Daoy (cell line): ENCODE results near the gene LBH.

GRCh38 chr2:28414581-28414938, 21.9 kb downstream of the FOSL2 start:
- RAMPAGE, long total RNA: no peak

DNA sequence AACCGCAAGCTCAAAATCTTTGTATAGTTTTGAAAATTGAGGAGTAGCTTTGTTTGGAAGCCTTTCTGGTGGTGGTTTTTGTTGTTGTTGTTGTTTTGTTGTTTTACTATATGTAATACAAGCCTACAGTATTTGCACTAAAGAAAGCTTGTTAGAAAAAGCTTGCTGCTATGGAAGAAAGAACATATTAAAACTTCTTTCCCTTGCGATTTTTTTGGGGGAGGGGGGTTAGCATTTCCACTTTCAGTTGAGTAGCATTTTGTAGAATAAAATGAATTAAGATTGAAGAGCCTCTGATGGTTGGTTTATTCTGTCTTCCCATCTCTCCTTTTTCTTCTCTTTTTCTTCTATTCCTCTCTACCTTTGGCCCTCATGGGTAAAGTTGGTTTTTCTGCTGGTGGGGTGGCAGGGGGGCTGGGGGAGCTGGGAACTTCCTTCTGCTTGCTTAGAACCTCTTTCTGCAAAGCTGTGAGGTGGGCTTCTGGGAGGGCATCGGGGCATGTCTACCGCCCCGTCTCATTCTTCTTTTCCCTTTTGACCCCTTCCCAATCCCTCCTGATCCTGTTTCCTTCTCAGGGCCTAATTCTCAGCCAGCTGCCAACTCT, 24.5 kb downstream of the FOSL2 start:
- RAMPAGE, long total RNA: no peak

DNA sequence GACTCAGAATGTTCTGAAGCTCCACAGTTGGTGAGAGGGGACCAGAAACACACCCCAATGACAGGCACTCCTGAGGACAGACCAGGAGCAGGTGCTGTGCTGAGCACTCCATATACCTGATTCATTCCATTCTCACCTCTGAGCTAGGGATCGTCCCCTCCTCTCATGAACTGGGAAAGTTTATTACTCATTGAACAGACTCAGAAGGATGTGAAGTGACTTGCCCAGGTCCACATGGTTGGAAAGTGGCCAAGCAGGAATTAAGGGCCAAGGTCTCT, 25.2 kb upstream of the PLB1 start:
- RAMPAGE, long total RNA: no peak

DNA sequence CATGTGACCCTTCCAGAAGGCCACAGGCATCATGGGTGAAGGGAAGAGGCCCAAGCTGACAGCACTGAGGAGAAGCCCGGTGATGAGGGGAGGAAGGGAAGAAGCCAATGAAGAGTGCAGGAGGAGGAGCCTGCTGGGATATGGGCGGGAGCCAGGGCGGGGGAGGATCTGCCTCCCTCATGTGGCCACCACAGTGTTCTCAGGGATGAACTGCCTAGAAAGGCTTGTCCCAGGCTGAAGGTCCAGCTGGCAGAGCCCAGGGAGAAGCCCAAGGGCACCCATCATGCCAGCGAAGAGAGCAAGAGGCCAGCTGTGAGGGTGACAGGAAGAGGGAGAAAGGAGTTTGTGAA, 24.6 kb upstream of the PLB1 start:
- RAMPAGE, long total RNA: no peak

GRCh38 chr2:28547775-28548053, 51.9 kb downstream of the PLB1 start:
- RAMPAGE, long total RNA: no peak

DNA sequence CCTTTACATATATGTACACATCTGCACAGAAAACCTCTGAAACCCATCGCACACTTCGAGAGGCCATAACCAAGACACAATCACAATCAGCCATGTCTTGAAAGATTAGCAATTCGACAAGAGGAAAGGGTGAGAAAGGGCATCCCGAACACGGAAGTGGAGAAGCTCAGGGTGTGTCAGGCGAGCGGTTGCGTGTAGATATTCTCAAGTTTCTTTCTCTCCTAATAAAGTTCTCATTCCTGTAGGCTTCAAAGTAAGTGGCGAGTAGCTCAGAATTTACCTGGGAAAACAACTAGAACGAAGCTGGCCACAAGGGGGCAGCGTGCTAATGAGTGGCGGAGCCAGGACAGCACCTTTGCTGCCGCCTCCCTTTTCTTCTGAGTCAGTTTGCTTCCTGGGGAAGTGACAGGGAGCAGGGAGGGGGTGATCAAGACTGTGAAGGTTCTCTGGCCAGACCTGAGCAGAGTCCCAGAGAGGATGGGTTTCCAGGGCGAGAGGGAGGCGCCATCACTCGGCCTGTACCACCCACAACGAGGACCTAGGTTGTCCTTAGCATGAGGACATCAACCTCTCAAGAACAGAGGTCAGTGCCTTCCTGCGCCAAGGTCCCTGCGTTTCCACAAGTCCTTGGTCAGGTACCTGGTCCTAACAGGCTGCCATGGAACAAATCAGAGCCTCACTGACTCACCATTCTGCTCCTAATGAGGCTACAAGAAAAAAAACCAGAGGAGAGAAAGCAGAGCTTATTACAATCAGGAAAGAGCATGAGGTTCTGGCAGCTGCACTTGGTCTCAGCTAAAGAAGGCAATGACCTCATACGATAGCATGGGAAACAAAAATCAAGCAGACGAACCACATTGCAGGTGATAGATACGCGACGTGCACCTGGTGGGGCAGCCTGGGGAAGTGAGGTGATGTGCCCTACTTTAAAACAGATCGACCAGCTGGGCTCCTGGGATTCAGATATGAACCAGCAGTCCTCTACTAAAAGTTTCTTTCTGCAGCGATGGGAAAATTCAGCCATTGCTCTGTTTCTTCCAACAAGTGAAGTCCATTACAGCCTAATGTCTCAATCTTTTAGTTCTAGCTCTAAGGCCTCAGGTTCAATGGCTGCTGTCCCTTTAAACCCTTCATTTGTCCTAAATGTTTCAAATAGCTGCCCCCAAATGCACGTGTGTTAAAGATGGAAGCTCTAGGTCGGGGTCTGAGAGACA, 98.7 kb downstream of the PLB1 start:
- RAMPAGE, long total RNA: no peak

- RAMPAGE, long total RNA: no peak
Observed at GRCh38 chr2:28869448-28870149, 510 bp downstream of the TRMT61B start.

- RAMPAGE, long total RNA: no peak
Observed at GRCh38 chr2:29011541-29012122, 30.5 kb downstream of the TOGARAM2 start.

DNA sequence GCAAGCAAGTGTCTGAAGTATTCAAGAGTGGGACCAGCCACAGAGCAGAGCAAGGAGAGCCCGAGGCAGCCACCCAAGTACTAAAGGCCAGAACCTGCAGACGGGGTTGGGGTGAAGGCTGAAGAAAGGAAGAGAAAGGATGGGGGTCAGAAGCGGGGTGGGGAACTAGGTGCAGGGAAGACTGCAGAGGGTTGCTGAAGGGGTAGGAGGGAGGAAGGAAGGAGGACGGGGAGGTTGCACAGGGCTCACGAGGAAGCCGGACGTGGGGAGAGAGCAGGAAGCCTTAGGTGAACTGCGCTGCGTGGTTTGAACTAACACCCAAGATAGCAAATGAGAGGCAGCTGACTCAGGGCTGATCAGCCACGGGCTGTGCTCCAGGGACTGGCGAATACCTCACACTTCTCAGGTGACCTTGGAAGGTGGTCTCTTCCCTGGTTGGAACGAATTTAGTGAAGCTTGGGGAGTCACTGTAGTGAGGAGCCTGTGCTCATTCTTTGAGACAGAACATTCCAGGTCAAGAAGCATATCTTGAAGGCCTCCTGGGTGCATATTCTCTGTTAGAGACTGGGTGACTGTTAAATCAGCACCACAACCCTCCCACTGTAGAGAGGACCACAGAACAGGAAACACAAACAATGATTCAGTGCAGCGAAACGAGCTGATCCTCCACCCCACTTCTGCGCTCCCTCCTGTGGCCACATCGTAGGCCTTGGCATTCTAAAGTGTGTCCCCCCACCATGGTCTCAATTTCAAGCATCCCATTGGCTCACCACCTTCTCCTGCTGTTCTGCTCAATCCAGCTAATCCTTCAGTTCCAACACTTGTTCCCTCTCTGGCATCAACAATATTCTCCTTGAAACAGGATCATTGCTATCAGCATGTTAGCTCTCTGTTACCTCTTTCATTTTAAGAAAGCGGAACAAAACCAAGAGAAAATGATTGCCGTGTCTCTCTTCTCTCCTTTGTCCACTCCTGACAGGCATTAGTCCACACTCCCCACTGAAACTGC, 33.8 kb downstream of the TOGARAM2 start:
- RAMPAGE, long total RNA: no peak

- RAMPAGE, long total RNA: no peak
Observed at GRCh38 chr2:29066238-29066848, 8.0 kb downstream of the PCARE start.

- RAMPAGE, long total RNA: no peak
Observed at GRCh38 chr2:29115726-29116880, 888 bp downstream of the CLIP4 start.

- RAMPAGE, long total RNA: no peak
Observed at GRCh38 chr2:29269252-29269795, 154.1 kb downstream of the CLIP4 start.

DNA sequence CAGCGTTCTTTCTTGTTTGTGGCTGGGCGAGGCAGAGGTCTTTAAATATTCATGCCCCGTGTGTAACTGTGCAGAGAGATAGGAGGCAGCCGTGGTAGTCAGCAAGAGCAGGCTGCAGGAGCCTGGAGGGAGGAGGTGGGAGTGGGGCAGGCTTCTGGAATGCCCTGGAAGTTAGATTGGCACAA, 199.8 kb downstream of the CLIP4 start:
- RAMPAGE, long total RNA: no peak

DNA sequence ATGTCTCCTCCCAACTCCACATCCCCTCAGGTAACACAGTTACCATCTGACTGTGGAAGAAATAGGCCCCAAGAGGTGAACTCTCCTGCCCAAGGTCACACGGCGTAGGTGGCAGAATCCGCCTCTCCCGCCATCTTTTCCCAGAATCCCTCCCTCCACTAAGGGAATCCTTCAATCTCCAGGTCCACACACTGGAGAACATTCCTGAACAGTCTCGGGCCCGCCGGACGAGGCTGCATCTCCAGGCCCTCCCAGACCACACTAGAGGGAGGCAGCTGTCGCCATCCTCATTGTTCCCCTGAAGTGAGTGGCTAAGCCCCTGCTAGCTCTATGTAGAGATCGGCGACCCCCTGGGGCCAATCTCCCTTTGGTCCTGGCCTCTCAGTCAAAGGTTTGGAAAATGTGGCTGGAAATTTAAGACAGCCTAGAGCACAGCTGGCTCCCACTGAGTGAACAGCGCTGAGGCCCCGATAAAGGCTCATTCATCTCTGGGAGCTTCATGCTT, 360.1 kb downstream of the CLIP4 start:
- RAMPAGE, long total RNA: no peak

DNA sequence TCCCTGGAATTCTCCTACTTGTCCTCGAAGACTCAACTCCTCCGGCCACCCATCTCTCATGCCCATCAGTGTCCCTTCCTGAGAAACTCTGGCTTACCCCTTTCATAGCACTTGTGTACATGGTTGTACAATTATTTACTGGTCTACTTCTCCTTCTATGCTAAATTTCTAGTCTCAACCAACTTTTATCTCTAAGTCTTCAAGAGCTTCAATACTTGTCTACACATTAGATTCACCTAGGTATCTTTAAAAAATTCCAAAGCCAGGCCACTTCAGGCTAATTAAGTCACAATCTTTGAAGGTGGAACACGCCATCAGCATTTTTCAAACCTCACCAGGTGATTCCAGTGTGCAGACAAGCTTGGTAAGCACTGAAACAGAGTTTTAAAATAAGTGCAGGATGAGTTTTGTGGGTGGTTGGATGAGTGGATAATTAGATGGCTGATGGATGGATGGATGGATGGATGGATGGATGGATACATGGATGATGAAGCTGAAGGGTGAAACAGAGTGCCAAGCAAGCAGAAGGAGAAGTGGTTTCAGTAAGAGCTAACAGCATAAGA, 21.3 kb downstream of the YPEL5 start:
- RAMPAGE, long total RNA: no peak

GRCh38 chr2:30230206-30231473, 694 bp upstream of the LBH start:
- RAMPAGE, long total RNA: no peak

DNA sequence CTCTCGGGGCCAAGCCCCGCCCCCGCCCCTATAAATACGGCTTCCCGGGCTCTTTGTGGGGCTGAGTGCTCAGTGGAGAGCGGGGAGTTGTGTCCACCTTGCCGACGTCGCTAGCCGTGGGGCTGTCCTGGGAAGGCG, at the start of gene LBH:
Gene LBH, plus strand, starts transcription at position 61 of the 138 bp plus-strand sequence.
- RAMPAGE, long total RNA: start-site peak on the plus strand centred at position 63 of the sequence, 11 bp wide, 834 and 506 reads in 2 replicates

- RAMPAGE, long total RNA: no peak
Observed at GRCh38 chr2:30265845-30266814, 34.8 kb downstream of the LBH start.

DNA sequence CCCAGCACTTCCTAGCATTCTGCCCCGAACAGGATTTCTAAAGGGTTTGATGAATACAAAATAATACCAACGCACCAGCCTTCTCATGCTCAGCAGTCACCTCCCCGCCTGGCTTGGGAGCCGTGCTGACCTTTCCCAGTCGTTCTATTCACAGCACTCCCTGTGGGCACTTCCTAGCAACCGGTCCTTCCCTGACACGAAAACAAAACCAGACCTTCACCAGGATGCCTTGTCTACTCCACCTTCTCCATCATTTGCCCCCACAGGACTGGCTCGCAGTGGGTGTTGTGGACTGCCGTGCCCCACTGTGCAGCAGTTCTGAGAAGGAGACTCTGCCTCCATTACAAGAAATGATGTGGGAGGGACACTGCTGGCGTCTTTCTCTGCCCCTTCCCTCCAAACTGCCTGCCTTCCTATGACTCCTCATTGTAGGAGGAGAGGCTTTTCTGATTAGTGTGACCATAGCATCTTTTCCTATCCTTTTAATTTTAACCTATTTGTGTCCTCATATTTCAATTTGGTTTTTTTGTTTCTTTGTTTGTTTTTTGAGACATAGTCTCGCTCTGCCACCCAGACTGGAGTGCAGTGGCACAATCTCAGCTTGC, 53.1 kb downstream of the LBH start:
- RAMPAGE, long total RNA: no peak

DNA sequence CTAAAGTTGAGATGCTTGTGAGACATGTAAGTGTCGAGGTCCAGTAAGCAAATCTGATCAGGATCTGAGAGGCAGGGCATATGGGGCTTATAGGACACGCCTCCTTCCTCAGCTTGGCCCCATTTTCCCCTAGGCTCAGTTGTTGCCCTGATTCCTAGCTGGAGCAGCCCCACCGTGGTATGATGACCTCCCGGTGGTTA, 107.9 kb downstream of the LBH start:
- RAMPAGE, long total RNA: no peak